LHCN-M2 (cell line): ENCODE measurements around a stretch of chr5.

DNA sequence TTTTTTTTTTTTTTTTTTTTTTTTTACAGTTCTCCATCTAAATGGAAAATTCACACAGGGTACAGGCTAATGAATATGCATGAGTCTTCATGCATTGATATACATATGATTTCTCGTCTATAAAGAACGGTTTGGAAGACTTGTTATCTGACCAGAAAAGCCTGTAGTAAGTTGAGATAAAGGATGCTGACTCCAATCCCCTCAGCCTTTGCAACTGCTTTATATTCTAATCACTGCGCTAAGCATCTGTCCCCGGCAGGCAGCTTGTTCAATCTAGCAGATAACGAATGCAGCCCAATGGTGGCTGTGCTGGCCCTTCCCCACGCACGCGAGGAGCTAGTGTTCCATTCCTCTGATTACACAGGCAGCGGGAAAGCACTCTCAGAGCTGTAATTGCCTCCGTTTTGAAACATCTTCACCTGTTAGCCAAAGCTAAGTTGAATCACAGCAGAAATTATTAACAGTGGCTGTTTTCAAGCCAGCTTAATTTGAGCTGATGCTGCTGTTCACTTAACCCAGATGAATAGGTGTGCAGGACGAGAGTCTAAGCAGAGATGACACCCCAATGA, 453.9 kb upstream of the ZNF608 start:
- RAMPAGE, long total RNA, result no peak

DNA sequence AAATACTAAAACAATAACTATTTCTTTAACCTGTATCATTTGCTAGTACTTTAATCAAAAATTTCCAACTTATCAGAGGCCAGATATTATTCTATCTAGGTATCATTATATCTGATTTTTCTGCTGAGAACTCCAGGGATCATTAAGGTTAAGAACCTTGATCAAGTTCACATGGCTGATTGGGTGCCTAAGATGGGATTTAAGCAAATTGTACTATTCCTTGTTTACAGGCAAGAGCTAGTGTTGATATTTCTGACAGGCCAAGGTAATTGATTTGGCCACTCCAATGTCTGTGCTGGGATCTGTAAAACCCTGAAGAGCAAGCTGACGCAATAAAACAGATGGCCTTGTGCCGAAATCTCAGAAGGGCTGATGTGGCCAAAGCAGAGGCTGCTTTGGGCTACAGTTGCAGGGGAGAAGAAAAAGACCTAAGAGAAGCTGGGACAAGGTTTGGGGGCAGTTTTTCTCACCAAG, 463.1 kb upstream of the ZNF608 start:
- RAMPAGE, long total RNA, result no peak

DNA sequence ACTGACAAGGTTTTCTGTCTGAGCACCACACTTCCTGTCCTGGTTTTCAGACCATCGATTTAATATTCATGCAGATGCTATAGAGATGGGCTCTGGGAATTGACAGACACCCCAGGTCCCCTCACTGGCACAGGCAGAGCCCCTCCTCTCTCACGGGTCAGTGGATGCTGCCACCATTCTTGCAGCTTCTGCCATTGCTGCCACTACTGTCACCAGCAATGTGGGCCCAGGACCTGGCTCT, 478.9 kb upstream of the ZNF608 start:
- RAMPAGE, long total RNA, result no peak

DNA sequence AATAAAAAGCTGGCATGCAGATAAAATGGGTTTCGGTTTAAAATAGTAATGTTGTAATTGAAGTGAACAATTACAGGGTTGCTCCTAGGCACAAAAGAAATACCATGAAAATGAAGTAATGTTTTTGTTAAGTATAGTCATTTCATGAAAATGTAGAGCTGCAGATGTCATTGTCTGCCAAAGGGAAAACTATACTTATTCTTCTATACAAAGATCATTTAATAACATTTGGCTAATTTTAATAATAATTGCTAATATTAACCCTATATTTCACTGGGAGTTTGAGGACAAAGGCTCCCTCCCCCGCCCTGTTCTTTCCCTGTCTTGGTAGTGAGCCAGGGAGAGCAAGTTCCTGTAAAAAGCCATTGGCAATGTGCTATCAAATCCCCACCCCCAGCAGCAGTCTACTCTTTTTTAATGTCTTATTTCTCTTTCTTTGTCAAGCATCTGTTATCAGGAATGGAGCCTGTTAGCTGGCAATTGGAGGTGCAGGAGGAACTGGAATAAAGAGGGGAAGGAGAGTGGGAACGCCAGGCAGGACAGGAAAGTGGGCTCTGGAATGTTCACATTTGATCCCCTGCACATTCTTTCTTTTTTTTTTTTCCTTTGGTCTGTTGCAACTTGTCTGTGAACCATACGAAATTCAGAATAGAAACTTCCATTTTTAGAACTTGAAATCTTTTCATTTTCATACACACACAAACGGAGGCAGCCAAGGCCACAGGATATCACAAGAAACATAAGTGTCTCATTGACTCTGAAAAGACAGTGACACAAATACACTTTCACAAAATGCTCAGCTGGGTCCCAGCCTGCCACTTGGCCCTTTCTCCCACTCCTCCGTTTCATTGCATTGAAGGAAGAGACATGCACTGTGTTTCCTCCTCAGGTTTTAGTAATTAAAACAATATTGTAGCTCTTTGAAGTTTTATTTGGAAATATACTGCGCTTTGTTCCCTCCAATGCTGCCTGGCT, 664.8 kb upstream of the ZNF608 start:
- RAMPAGE, long total RNA, result no peak

- RAMPAGE, long total RNA, result no peak
Measured at GRCh38 chr5:126370229-126370626, 53.0 kb upstream of the GRAMD2B start.

DNA sequence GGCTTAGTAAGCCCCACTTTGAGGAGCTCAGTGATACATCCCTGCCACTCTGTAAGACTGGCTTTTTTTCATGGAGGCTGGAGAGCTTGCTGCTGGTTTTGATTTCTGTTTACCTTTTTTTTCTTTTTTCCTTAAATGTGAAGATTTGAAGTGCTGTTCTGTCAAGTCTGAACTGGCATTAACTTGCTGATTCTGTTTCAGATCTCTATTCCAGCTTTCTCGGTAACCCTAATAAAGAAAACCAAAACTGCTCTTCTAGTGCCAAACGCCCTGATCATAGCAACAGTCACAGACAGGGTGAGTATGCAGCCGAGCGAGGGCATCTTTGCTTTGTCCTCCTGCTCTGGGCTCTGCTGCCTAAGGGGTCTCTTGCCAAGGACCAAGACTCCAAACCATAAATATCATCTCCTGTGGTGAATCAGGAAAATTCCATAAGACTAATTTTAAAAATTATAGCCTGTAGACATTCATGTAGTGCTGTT, 54.3 kb downstream of the GRAMD2B start:
- RAMPAGE, long total RNA, result no peak

GRCh38 chr5:126503578-126504429, 80.6 kb downstream of the GRAMD2B start:
- RAMPAGE, long total RNA, result no peak

GRCh38 chr5:126603333-126604068, 2.8 kb downstream of the PHAX start:
- RAMPAGE, long total RNA, result no peak

- RAMPAGE, long total RNA, result no peak
Measured at GRCh38 chr5:126776143-126776374, 877 bp upstream of the LMNB1 start.

- RAMPAGE, long total RNA, result no peak
Measured at GRCh38 chr5:126846489-126846775, 69.5 kb downstream of the LMNB1 start.

GRCh38 chr5:126886941-126887677, 110.2 kb downstream of the LMNB1 start:
- RAMPAGE, long total RNA, result no peak

GRCh38 chr5:126919108-126920092, 111.0 kb downstream of the MARCHF3 start:
- RAMPAGE, long total RNA, result no peak

DNA sequence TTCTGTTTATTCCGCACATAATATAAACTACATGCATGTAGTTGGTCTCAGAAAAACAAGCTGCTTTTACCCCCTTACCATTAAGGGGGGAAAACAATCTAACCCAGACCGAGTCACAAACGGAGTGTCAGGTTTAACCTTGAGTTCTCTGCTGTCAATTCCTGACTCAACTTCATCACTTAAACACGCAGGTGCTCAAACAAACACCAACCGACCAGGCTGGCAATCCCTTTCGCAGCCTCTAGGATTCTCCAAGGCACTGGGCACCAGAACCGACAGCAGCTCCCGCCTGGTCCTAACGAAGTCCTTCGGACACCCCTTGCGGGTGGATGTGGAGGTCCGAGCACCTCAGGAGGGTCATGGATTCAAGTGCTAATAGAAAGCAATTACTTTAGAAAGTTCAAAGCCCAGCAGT, 931 bp downstream of the MARCHF3 start:
- RAMPAGE, long total RNA, result no peak

- RAMPAGE, long total RNA, result no peak
Measured at GRCh38 chr5:127285630-127285951, 5.0 kb upstream of the MEGF10 start.

DNA sequence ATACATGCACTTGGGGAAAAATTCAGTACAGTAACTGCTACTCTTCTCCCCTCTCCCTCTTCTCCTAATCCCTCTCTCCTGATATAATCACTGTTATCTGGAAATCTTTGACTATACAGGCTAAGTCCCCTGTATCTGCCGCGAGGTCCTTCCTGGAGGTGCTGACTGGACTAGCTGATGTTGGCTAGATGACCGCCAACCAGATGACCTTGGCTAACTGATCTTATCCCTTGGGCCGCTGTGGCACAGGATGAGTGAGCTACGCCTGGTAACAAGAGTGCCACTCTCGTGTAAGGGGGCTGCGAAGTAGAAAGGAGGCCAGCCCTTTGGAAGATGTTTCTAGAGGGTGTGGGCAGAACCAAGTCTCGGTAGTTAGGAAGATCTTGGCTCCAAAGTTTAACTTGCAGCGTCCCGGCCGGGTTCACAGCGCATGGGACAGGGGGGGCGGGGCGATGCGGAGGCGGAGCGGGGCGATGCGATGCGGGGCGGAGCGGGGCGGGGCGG, 318 bp upstream of the PRRC1 start:
- RAMPAGE, long total RNA, result no peak

DNA sequence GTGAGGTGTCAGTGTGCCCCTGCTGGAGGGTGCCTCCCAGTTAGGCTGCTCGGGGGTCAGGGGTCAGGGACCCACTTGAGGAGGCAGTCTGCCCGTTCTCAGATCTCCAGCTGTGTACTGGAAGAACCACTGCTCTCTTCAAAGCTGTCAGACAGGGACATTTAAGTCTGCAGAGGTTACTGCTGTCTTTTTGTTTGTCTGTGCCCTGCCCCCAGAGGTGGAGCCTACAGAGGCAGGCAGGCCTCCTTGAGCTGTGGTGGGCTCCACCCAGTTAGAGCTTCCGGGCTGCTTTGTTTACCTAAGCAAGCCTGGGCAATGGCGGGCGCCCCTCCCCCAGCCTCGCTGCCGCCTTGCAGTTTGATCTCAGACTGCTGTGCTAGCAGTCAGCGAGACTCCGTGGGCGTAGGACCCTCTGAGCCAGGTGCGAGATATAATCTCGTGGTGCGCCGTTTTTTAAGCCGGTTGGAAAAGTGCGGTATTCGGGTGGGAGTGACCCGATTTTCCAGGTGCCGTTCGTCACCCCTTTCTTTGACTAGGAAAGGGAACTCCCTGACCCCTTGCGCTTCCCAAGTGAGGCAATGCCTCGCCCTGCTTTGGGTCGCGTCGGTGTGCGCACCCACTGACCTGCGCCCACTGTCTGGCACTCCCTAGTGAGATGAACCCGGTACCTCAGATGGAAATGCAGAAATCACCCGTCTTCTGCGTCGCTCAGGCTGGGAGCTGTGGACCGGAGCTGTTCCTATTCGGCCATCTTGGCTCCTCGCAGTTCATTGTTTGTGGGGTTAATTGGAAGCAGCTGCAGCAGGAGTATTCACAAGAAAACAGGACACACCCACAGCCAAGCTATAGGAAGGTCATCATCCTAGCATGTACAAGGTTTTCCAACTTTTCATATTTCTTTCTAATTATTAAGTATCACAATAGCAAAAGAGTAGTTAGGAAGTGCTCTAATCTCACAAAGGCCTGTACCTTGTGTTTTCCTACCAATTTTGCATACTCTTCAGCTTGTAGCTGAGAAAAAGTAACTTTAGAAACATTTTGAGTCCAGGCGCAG, 49.5 kb downstream of the CCDC192 start:
- RAMPAGE, long total RNA, result no peak

- RAMPAGE, long total RNA, result no peak
Measured at GRCh38 chr5:127867313-127867789, 164.2 kb downstream of the CCDC192 start.

DNA sequence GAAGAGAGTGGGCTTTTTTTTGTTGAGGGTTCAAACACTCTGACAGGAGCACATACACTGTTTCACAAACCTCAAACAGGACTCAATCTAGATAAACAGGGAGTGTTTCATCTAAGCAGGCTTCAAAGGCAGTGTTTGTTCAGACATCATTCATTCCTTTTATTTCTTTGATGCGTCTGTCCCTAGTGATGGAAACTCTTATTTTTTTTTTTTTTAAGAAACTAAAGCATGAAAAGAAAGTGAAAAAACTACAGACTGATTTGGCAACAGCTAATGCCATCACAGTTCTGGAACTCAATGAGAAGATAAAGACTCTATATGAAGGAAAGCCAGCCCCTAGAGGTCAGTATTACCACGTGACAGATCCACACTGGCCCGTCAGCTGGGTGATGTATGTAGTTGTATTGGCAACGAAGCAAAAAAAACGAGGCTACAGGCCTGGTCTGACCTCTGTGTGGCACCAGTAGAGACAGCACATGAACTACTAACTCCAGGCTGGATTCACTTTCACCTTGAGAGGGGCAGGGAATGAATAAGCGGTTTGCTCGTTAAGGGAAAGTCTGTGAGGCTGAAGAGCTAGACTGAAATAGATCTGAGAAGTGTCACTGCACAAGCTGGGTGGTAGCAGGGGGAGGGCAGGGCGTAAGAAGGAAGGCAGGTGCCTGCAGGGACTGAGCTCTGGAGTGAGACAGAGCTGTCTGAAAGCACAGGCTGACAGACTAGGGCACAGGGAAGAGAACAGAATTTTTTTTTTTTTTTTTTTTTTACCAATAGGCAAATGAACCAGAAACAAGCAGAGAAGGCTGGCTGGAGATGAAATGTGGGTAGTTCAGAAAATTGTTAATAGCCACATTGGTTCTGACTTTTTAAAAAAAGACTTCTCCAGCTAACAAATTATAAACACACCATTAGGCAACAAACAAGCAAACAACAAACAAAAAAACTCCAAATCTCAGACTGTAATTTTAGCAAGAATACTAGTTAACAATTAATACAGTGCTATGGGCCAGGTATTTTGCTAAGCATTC, 172.4 kb downstream of the CCDC192 start:
- RAMPAGE, long total RNA, result no peak

DNA sequence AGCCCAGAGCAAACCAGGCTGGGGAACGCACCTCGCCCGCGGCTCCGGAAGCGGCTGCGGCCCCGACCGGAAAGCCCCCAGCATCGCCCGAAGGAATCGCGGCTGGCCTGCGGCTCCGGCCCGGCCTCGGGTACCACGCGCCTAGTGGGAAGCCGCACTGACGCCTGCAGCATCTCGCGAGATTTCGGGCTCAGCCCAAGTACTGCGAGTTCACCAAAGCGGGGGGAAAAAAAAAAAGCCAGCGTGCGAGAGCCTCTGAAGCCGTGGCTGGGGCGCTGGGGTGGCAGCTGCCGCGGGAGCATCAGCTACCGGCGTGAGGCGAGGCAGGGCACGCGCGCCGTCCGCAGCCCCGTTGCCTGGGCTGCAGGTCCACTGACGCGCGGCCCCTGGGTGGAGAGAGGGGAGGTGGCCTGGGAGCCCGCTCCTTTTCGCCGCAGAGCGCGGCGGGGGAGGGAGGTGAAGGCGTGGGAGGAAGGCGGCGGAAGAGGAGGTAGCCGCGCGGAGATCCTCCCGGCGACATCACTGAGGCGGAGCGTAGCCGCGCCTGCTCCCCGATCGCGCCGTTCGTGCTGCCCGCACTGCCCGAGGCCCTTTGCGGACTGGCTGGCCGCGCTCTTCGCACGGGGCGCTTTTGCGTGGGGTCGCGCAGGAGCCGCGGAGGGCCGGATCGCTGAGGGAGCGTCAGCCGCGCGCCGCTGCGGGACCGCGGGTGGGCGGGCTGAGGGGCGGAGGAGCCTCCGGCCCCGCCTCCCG, 451 bp upstream of the SLC12A2 start:
- RAMPAGE, long total RNA, result start-site peak on the minus strand centred at position 152 of the sequence, 40 bp wide, 61 reads

GRCh38 chr5:128113917-128114347, 30.4 kb downstream of the SLC12A2 start:
- RAMPAGE, long total RNA, result no peak